Cardiac muscle cell (in vitro differentiated cells and primary cell): ENCODE measurements around the gene OR8B2.

DNA sequence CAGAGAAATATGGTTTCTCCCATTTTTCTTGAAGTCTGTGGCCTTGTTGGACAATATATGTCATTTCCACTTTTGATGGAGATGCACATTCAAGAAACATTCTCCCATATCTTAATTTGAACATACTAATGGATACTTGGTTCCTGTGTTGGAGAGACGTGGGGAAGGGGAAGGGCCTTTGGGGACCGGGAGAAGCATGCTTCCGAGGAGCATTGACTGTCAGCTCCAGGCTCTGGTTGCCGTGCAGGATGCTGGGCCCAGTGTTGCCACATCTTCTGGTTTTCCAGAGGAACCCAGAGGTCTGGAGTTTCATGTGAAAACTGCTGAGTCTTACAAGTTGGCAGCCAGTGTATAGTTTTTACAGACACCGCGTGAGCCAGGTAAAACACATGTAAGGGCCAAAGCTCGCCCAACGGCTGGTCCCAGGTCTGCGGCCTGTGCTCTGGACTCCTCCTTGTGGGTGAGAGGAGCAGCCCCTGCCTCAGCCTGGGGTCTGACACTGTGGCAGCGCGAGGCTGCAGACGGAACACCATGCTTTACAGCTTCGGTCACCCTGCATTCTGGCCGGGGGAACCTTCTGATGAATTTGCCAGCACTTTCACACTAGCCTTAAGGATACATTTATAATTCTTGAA, 19.0 kb downstream of the SORL1 start:
- RAMPAGE, long total RNA: no peak
- RRBS: no CpG with 5 or more reads among the region's 14 CpGs

DNA sequence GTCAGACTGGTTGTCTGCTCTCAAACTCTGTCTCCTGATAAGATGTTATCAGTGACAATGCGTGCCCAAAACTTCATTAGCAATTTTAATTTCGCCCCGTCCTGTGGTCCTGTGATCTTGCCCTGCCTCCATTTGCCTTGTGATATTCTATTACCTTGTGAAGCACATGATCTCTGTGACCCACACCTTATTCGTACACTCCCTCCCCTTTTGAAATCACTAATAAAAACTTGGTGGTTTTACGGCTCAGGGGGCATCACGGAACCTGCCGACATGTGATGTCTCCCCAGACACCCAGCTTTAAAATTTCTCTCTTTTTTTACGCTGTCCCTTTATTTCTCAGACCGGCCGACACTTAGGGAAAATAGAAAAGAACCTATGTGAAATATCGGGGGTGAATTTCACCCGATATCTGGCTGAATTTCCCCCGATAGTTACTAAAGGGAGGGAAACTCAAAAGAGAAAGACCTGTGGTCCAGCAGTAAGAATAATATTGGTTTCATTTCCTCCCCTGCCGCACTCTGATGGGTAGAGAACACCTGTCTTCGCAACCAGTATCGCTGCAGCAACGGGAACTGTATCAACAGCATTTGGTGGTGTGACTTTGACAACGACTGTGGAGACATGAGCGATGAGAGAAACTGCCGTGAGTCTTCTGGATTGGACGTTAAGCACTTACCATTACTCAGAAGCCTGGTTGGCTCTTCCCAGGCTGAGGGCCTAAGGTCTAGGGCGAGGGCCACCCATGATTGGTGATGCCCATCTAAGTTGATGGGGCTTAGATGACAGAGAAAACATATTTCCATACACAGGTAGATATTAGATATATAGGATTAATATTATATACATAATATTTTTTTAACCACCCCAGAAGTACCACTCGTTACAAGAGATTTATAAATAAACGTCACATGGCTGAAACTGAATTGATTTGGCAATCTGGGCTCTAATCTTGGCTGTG, 117.8 kb downstream of the SORL1 start:
- RAMPAGE, long total RNA: no peak
- RRBS: no CpG with 5 or more reads among the region's 24 CpGs

GRCh38 chr11:121887597-121888020, 228.4 kb downstream of the BLID start:
- RAMPAGE, long total RNA: no peak
- RRBS: no CpG with 5 or more reads among the region's 2 CpGs

GRCh38 chr11:122089929-122090577, 26.0 kb downstream of the BLID start:
- RAMPAGE, long total RNA: no peak
- RRBS: no CpG with 5 or more reads among the region's 4 CpGs

DNA sequence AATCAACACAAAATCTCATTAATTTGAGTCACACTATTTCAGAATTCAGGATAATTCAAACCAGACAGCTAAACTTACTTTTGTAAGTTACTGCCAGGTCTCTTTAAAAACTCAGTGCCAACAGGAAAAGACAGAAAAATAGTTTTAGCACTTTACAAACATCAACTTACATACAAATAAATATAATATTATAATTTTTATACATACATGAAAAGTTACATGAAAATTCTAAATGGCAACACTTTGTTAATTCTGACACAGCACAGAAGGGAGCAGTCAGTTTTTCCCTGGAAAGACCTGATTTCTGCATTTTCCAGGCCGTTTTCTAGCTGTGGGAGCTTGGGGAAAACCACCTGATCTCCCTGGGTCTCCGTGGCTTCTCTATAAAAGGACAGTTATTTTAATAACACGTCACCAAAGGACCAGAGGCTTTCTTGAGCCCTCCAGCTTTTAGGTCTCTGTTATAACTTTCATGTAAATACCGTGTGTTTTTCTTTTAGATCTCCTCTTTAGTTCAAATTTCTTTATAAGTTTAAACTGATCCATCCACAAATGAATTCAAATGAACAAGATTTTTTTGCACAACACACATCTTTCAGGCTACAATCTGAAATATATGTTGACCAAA, 220.3 kb upstream of the BLID start:
- RAMPAGE, long total RNA: no peak
- RRBS: no CpG with 5 or more reads among the region's 4 CpGs

DNA sequence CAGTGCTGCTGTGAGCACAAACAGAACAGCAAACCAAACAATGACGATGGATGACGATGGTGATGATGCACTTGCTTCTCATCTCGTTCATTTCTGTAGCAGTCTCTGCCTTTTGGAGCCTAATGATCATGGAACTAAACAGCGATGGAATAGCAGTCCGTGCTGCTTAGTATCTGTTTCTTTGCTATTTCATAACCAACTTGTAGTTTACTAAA, 220.7 kb upstream of the BLID start:
- RAMPAGE, long total RNA: no peak
- RRBS: no CpG with 5 or more reads among the region's 5 CpGs

DNA sequence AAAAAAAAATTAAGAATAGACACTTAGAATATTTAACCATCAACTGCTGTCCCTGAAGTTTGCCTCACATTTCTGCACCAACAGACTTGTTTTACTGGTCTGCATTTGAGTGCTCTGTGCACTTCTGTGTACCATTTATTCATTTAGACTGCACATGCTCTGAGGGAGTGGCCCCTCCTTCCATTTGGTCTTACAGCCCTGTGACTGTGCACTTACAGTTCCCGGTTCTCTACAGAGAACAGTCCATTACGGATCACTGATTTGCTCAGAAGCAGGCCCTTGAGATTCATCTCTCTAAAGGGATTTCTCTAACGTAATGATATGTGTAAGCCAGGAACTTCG, 247.2 kb upstream of the BLID start:
- RAMPAGE, long total RNA: no peak
- RRBS: no CpG with 5 or more reads among the region's 4 CpGs

DNA sequence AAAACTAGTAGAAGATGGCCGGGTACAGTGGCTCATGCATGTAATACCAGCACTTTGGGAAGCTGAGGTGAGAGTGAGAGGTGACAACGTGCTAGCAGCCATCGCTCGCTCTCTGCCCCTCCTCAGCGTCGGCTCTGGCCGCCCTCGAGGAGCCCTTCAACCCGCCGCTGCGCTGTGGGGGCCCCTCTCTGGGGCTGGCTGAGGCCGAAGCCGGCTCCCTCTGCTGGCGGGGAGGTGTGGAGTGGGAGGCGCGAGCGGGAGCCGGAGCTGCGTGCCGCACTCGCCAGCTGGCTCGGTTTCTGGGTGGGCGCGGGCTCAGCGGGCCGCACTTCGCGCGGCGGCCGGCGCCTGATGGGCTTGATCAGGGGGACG, 99.0 kb upstream of the UBASH3B start:
- RAMPAGE, long total RNA: no peak
- RRBS: 6% methylated on average over 16 of the region's 33 CpGs

GRCh38 chr11:122714410-122714853, 58.9 kb downstream of the UBASH3B start:
- RAMPAGE, long total RNA: no peak
- RRBS: no CpG with 5 or more reads among the region's 5 CpGs

DNA sequence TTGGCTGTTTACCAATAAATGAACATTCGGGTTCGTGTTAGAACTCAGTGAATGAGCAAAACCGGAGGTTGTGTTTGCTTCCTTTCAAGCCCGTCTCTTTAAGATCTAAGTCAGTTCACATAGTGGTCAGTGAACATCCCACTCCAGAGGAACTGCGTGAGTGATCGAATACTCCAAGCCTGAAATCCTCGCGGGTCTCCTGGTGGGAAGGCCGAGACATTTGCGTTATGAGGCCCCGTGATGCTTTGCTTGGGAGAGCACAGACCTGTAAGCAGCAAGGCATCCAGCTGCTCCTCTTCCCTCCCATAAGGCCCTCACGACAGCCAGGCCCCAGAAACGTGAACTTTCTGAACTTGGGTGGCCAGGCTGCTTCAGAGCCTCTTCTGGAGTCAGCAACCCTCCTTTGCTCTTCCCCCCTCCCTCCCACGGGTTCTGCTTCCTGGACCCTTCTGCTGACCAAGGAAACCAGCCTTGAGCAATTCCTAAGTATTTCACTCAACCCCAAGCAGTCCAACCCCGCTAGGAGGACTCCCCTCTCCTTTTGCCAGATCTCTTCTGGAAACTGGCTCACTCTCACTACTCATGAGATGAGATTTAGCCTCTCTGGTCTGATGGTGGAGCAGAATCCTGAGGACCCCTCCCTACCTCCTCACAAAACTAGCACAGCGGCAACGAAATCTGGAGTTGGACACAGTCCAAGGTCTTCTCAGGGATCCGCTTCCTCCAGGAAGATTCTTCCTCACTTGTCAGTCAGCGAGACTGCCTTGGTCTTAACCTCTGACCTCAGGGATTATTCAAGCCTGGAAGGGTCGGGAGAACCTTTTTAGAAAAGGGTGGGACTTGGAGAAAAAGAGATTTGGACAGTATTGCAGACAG, 86.1 kb downstream of the UBASH3B start:
- RAMPAGE, long total RNA: no peak
- RRBS: no CpG with 5 or more reads among the region's 20 CpGs

DNA sequence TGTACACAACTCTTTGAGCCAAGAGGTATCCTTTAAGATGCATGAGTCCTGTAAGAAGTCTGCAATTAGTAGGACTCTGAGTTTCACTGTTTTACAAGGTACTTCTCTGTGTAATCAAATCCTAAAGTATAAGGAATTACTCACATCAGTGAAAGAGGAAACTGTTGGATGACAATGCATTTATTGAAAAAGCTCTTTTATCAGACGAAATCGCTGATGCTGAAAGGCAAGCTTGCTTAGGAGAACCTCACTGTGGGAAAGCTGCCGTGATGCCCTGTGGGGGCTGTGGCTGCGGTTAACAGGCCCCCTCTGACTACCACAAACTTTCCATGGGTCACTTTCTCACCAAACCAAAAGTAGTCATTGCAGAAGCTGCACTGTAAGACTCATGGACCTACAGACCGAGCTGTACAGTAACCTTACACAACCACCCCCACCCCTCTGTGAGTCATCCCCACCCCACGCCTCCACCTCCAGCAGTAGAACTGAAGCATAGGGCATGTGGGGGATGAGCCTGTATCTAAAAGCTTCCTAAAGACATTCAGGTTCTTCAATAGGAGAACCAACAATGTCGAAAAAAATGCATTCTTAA, 18.3 kb downstream of the CRTAM start:
- RAMPAGE, long total RNA: no peak
- RRBS: no CpG with 5 or more reads among the region's 7 CpGs

DNA sequence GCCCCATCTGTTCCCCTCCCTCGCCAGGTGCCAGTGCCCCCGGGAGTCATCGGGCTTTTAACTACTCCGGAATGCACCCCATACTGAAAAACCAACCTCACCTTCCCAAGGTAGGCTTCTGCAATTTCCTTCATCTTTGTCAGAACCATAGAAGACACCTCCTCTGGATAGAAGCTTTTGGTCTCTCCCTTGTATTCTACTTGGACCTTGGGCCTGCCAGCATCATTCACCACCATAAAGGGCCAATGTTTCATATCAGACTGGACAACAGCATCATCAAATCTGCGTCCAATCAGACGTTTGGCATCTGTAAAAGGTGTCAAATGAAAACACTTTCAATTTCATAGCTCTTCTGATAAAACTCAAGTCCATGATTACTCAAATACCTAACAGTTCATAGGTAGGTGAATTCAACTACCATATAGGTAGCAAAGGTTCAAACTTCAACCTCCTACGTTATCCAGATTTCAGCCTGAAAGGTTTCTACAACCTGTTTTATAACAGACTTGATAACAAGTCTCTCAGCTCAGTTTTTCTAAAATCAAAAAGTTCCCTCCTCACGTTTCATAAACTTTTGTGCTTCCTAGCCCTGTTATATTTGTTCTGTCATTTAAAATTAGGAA, 1.3 kb downstream of the HSPA8 start:
- RAMPAGE, long total RNA: no peak
- RRBS: no CpG with 5 or more reads among the region's 8 CpGs

DNA sequence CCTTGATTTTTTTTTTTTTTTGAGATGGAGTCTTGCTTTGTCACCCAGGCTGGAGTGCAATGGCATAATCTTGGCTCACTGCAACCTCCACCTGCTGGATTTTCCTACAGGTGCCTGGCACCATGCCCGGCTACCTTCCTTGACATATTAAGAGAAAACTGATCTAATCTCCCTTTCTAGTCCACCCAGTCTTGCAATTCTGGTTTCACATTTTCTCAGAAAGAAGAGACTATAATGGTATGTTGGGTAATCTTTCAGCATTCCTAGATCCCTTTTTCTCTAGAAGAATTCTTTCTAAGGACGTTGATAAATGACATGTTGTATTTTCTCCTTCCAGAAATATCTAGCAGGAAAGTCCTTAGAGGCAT, 10.4 kb upstream of the HSPA8 start:
- RAMPAGE, long total RNA: no peak
- RRBS: no CpG with 5 or more reads among the region's 2 CpGs

GRCh38 chr11:123453810-123454918, 24.1 kb downstream of the GRAMD1B start:
- RAMPAGE, long total RNA: no peak
- RRBS: no CpG with 5 or more reads among the region's 11 CpGs

GRCh38 chr11:123461096-123461518, 31.0 kb downstream of the GRAMD1B start:
- RAMPAGE, long total RNA: no peak
- RRBS: no CpG with 5 or more reads among the region's 4 CpGs

DNA sequence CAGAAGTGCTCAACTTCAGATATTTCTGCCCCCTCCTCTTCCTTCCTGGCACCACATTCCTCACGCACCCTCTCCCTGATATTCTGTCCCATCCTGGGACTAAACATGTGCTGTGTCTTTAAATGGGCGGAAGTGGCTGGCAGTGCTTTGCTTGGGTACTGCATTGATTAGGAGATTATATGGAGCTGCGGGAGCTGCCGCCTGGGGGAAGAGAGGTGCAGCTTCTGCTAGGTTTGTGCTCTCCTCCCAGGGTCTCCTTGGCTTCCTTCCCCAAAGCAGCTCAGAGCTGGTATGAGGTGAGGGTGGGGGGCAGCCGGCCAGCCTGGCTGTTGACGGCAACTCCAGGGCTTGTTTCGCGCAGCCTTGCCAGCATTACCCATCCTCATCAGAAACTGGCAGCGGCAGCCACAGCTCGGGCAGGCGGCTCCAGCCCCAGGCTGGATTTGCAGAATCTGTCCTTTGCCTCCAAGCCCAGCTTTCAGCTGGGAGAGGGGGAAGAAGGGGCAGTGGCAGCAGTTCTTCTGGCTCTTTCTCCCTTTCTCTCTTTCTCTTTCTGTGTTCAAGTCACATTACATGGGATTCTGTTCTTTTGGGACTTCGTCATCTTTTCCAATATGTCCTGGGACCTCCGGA, 95.5 kb downstream of the GRAMD1B start:
- RAMPAGE, long total RNA: no peak
- RRBS: no CpG with 5 or more reads among the region's 13 CpGs

DNA sequence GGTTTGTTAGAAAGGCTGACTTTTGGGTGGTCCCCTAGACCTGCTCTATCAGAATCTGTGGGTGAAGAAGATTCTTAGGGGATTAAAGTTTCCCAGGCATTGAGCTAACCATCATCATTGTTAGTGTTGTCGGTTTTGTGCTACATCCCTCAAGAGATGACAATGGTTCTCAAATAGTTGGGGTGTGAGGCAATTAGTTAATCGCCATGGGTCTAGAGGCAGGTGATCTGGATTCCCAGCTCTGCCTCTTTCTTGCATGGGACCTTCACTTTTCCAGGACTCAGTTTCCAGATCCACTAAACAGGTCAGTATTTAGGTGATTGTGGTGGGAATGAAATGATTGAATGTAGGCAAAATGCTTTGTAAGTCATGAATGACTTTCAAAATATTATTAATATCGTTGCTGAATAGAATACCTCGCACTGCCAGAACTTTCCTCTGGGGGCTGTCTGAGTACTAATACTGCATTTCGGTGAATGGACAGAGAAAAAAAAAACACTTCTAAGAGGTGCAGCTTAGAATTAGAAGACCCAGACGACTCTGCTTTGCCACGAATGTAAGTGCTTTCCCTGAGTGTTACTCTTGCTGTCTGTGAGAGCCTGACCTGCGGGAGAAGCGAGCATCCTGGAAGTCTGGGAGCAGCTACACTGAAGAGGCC, 95.2 kb downstream of the SCN3B start:
- RAMPAGE, long total RNA: no peak
- RRBS: no CpG with 5 or more reads among the region's 9 CpGs

DNA sequence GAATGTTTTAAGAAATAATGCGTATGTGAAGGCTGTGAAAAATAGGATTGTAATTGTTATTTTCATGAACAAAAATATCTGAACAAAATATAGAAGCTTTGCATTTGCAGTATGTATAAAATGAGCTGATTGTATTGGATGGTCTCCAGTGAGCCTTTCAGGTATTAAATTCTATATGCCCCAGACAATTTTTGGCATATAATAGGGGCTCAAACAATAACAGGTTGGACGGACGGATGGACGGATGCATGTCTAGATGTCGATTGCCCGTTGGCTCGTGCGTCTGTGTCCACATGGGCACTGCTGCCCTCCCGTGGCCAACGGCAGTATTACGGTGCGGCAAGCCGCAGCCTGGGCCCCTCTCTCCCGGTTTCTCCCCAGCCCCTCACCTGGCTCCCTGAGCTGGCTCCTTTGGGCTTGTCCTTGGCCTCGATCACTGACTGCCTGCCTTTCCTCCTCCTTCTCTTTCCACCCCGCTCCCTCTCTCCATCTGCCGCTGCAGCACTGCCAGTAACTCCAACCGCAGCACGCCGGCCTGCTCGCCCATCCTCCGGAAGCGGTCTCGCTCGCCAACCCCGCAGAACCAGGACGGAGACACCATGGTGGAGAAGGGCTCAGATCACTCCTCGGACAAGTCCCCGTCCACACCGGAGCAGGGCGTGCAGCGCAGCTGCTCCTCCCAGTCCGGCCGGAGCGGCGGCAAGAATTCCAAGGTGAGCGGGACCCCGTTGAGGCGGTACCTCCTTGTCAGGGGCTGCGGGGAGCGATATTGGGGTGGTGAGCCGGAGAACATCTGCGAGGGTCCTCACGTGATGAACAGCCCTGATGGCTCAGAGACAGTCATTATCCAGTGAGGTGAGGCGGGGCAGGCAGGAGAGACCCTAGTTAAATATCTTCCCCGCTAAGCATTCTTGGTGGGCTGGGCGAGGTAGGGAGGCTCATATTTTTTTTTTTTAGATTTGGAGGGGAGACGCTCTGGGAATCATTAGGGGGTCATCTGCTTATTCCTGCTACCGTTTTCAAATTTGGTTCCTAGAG, 77.2 kb downstream of the SCN3B start:
- RAMPAGE, long total RNA: no peak
- RRBS: 85% methylated on average over 17 of the region's 49 CpGs

GRCh38 chr11:123886519-123886959, 1.1 kb upstream of the TMEM225 start:
- RAMPAGE, long total RNA: no peak
- RRBS: no CpG with 5 or more reads among the region's 2 CpGs

DNA sequence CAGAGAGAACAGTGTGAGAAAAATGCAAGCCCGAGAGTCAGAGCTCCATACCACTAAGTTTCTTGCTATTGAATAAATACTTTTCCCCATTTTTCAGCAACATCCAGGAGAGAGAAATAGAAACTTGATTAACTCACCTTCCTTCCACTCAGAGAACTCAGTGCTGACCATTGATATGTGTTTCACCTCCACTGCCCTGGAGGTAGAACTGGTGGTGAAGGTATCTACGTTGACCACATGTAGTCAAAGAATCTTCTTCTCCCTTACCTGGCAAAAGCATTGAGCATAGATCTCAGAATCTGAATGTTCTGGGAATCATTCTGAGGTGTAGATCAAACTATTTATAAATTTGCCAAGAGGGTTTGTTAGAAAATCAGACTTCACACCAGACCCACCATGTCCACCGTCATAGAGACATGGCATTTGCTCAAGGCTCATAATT, at the start of gene OR8B2:
OR8B2 (minus strand) TSS at position 263 of the 442 bp plus-strand sequence.
- RAMPAGE, long total RNA: no peak
- RRBS: no CpG with 5 or more reads among the region's 3 CpGs